Transverse colon (tissue), 4 donors: ENCODE measurements around a stretch of chr17.

DNA sequence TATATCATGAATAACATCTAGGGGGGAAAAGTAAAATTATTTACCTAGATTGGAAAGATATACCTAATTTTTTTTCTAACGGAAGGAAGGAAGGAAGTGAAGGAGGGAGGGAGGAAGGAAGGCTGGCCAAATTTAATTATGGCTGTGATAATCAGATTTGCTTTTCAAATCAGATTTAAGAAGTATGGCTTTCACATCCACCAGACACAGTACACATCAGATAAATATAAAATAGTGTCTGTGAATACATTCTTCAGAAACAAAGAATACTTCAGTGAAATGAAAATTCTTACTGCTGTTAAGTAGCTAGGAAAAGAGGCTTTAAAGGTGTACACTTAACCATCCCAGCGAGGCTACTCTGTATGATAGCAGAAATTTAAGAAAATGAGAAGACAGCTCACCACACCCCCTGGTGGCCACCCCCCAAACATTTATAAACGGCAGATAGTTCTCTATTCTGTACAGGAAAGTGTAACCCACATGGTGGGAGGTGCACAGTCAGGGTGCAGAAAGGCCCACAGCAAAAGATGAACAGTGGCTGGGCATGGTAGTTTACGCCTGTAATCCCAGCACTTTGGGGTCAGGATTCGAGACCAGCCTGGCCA lies 150.9 kb downstream of the SSH2 start:
- PRO-cap: no peak
- RAMPAGE, long total RNA, 4 experiments: no peak in any of the 4 experiments

DNA sequence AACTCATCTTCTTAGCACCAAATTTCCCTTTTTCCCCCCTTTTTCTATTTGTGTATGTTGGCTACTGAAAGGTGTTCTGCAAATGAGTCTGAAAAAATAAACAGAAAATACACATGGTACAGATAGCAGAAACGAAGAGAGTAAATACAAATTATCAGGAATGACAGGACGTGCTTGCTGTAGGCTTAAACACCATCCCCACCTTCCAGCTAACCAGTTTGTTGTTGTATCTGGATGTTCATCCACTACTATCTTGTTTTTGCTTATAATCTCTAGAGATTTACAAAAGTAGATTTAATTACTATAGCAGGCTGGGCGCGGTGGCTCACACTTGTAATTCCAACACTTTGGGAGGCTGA lies 87.1 kb downstream of the SSH2 start:
- PRO-cap: no peak
- RAMPAGE, long total RNA, 4 experiments: start-site peak on the minus strand in 1 of 4 experiments, centred at position 196 of the sequence, 19 reads per replicate

DNA sequence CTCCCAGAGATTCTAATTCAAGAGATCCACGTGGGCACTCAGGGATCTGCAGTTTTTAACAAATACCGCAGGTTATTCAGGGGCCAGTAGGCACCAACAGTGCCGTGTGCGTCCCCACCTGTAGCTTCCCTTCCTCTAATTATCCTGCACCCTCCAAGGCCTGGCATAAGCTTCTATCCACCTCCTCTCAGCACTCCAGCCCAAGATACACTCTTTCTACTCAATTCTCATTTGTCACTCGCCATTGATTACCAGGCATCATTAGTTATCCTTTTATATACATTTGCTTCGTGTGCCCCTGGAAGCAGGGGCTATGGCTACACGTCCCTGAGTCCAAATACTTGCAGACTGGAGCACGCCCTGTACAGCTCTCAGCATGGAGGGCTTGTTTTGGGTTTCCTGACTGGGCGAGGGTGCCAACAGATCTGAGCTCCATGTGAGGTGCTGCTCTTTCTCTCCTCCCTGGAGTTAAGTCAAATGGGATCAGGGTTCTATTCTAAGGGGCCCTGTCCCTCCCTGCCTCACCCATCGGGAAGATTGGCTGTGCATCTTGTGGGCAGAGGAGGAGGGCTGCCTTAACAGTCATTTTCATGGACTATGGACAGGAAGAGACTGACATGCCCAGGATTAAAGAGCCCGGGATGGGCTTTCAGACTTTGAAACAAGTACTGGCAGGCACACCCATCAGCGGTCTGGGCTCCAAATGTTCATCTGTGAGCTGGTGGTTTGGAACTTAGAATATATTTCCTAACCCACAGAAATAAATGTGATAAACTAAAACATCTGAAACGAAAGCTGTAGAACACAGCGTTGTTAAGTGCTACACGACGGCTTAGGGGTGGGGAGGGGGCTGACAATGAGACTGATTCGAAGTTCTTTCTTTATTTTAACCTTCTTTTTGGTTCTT lies 6.7 kb downstream of the SLC6A4 start:
- PRO-cap: no peak
- RAMPAGE, long total RNA, 4 experiments: no peak in any of the 4 experiments

DNA sequence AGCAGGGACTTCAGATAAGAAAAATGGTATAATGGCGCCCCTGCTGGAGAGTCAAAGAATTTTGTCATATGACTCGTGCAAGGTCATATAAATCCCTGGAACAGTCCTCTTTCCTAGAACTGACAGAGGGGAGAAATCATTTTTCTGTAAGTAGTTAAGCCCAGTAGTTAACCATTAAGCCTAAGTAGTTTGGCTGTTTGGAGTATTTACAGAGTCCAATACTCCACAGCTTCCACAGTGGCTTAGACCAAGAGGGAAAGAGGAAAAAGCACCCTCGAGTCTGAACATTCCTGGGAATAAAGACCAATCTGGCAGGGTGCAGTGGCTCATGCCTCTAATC lies 2.9 kb upstream of the TMIGD1 start:
- PRO-cap: unidirectional peak, plus-strand start at position 245 of the sequence
- RAMPAGE, long total RNA, 4 experiments: no peak in any of the 4 experiments

DNA sequence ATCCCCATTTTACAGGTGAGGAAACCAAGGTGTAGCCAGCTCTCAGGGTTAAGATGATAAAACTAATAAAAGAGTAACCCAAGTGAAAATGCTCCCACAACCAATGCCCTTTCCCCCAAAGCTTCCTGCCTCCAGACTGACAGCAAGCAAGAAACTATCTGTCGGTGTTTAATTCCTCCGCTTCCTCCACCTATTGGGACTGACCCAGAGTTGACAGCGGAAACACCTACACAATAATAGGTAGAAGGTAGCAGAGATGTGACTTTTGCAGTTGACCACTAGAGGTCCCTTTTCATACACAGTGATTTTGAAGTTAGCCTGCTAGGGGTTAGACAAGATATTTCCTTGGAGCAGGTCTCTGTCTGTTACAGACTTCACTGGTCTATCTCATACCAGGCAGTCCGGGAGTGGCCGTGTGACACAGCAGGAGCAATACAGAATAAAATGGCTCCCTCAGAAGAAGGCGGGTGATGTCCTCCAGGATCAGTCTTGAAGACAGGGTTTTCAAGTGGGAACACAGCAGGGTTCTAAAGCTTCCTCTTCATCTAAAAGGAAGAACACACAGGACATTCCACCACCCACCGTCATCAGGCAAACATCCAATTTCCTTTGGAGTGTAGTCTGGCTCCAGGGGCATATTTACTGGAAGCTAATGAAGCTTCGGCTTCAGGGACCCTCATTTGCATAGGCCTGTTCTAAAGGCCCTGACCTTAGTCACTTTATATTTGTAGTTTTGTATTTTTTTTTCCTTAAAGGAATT lies 6.3 kb upstream of the TMIGD1 start:
- PRO-cap: unidirectional peak, plus-strand start at position 399 of the sequence
- RAMPAGE, long total RNA, 4 experiments: no peak in any of the 4 experiments

DNA sequence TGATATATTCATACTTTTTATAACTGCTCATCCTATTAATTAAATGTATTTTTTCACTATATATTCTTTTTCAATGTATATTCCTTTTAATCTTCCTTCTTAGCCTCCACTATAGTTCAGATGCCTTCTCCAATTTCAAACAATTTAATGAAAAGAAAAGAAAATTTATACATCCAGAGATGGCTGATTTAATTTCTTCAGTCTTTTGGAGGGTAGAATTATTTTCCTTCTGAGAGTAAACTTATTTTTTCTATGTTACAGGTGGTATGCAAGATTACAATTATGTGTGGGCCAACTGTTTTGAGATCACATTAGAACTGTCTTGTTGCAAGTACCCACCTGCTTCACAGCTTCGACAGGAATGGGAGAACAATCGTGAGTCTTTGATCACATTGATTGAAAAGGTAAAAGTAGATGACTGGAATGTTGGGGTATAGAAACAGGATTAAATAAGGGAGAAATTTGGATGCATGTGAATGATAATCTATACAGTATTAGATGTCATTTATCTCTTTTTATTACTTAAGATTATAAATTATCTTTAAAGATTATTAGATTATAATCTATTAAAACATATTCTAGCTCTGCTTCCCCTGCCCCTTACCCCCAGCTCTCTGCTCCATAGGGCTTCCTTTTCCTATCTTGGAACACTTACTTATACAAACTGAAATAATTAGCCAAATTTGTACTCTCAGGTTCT lies 42.0 kb downstream of the CPD start:
- PRO-cap: no peak
- RAMPAGE, long total RNA, 4 experiments: no peak in any of the 4 experiments

GRCh38 chr17:30437040-30437569 lies 40.1 kb upstream of the GOSR1 start:
- PRO-cap: no peak
- RAMPAGE, long total RNA, 4 experiments: no peak in any of the 4 experiments

- PRO-cap: no peak
- RAMPAGE, long total RNA, 4 experiments: no peak in any of the 4 experiments
Observed at GRCh38 chr17:30576129-30576575, 98.9 kb downstream of the GOSR1 start.

GRCh38 chr17:30700869-30701529 lies 123.5 kb downstream of the CRLF3 start:
- PRO-cap: no peak
- RAMPAGE, long total RNA, 4 experiments: no peak in any of the 4 experiments

- PRO-cap: no peak
- RAMPAGE, long total RNA, 4 experiments: no peak in any of the 4 experiments
Observed at GRCh38 chr17:30706104-30706383, 118.4 kb downstream of the CRLF3 start.

GRCh38 chr17:30922187-30923219 lies 758 bp downstream of the ADAP2 start:
- PRO-cap: unidirectional peak, minus-strand start at chr17:30922944
- RAMPAGE, long total RNA, 4 experiments: no peak in any of the 4 experiments

DNA sequence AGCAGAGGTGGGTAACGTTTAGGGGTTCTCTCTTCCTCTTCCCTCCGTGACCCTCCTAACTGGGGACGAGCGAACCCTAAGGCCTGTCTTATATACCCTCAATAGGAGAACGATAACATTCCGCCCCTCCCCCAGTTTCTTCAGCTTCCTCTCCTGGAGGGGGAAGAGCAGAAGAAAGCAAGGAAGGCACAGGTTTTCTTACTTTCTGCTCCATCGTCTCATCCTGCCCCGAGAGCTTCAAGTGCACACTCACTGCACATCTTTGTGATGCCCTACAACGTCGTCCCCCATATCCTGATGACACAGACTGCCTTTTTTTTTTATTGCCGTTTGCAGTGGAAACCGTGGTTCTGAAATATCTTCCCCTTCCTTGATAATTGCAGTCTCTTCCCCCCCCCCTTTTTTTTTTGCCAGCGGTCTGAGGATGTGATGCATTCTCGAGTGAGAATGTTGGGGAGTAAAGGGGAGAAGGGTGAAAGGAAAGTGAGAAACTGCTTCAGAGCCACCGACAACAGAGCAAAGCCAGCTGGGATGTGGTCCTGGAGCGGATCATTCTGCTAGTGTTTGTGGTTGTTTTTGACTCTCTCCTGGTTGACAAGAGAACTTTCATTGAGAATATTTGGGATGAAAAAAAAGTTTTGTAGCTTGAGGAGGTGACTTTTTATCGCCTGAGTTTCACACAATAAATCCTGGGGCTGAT lies 1.1 kb downstream of the NF1 start:
- PRO-cap: unidirectional peak, minus-strand start at position 264 of the sequence
- RAMPAGE, long total RNA, 4 experiments: start-site peak on the plus strand in 2 of 4 experiments, centred at positions 356 to 573 of the sequence, 9 to 10 reads per replicate

DNA sequence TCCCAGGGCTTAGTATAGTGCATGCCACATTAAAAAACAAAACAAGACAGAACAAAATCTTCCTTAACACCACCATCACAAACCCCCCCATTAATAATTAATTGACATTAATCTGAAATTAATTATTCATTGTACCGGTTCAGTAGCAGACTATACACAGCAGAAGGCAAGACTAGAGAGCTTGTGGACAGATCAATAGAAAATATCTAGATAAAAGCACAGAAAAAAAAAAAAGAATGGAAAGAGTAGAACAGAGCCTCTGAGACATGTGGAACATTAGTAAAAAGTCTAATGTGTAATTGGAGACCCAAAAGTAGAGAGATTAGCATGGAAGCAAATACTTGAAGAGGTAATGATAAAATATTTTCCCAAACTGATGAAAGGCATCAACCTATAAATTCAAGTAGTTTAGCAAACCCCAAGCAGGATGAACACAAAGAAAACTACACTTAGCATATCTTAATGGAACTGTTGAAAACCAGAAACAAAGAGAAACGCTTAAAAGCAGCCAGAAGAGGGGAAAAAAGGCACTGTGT lies 16.3 kb downstream of the NF1 start:
- PRO-cap: no peak
- RAMPAGE, long total RNA, 4 experiments: start-site peak on the plus strand in 1 of 4 experiments, centred at position 152 of the sequence, 9 reads per replicate

DNA sequence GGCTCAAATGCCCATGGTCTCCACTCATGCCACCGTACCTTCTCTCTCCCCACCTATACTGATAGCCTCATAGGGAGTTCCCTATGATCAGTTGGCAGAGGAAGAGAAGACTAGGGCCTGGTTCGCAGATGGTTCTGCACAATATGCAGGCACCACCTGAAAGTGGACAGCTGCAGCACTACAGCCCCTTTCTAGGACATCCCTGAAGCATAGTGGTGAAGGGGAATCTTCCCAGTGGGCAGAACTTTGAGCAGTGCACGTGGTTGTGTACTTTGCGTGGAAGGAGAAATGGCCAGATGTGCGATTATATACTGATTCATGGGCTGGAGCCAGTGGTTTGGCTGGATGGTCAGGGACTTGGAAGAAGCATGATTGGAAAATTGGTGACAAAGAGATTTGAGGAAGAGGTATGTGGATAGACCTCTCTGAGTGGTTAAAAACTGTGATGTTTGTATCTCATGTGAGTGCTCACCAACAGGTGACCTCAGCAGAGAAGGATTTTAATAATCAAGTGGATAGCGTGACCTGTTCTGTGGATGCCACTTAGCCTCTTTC lies 91.5 kb downstream of the NF1 start:
- PRO-cap: no peak
- RAMPAGE, long total RNA, 4 experiments: no peak in any of the 4 experiments

GRCh38 chr17:31226459-31226860 lies 70.6 kb downstream of the OMG start:
- PRO-cap: no peak
- RAMPAGE, long total RNA, 4 experiments: start-site peak on the plus strand in 1 of 4 experiments, at chr17:31226621-31226679 at its widest, 9 reads per replicate

DNA sequence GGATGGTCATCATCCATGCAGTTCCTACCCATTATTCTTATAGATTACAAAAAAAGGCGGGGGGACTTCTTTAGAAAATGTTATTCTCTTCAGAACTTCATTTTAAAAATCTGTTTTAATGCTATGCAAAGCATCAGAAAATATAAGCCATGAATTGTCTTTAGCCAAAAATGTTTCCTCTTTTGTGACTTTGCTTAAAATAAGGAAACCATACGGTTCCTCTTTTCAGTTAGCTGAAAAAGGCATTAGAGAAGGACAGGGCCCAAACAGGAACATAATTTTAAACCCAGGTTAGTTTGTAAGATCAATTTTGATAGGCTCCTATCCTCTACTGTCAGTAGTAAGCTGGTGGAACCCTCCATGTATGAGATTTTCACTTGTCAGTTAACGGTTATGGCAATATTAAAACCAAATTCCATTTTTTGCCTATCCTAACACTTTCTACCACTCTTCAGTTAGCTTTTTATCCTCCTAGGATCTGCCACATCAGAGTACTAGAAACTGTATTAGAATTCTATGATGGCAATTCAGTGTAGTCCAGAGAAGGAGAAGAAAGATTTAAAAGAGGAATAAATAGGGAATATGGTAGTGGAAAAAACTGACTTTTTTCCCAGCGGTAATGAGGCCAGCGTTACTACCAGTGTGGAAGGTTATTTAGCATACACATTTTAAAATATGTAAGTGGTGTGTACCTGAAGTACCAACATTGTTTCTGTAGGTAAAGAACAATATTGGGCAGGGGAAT lies 4.2 kb downstream of the EVI2B start:
- PRO-cap: no peak
- RAMPAGE, long total RNA, 4 experiments: no peak in any of the 4 experiments

DNA sequence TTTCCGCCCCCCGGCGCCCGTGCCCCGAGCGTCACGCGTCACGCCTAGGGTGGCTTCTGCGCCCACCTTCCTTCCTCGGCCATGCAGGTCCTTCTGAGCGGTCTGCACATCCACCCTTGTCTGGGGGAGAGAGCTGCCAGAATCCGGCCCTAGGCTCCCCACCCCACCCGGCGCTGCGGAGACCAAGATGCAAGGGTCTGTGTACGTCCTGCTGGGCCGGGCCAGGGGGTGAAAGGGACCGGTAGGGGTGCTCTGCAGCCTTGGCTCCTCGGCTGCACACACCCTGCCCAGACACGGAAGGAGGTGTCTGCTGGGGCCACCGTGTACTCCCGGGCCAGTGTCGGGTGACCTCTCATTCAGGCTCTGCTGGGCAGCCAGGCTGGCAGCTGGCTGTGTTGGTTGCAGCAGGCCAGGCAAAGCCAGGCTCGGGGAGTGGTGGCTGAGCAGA lies 745 bp downstream of the RAB11FIP4 start:
- PRO-cap: no peak
- RAMPAGE, long total RNA, 4 experiments: no peak in any of the 4 experiments

GRCh38 chr17:31479930-31480592 lies 88.6 kb downstream of the RAB11FIP4 start:
- PRO-cap: no peak
- RAMPAGE, long total RNA, 4 experiments: no peak in any of the 4 experiments

- PRO-cap: no peak
- RAMPAGE, long total RNA, 4 experiments: no peak in any of the 4 experiments
Observed at GRCh38 chr17:31486539-31486997, 95.1 kb downstream of the RAB11FIP4 start.

- PRO-cap: bidirectional peak, plus-strand start at chr17:31488801, minus-strand start at chr17:31488706; bidirectional peak, plus-strand start at chr17:31488880, minus-strand start at chr17:31488915; unidirectional peak, minus-strand start at chr17:31488979; unidirectional peak, minus-strand start at chr17:31489086; unidirectional peak, minus-strand start at chr17:31489158; unidirectional peak, minus-strand start at chr17:31489205
- RAMPAGE, long total RNA, 4 experiments: start-site peak on the plus strand in 1 of 4 experiments, at chr17:31489123-31489228 at its widest, 5 reads per replicate
Observed at GRCh38 chr17:31488540-31489585, 97.4 kb downstream of the RAB11FIP4 start.